Measurements from ENCODE around the gene H2AL3.

- RAMPAGE, long total RNA: no peak
- RRBS: no CpG with 5 or more reads among the region's 7 CpGs
Measured at GRCh38 chrX:34639083-34639506, 18.0 kb downstream of the TMEM47 start.

DNA sequence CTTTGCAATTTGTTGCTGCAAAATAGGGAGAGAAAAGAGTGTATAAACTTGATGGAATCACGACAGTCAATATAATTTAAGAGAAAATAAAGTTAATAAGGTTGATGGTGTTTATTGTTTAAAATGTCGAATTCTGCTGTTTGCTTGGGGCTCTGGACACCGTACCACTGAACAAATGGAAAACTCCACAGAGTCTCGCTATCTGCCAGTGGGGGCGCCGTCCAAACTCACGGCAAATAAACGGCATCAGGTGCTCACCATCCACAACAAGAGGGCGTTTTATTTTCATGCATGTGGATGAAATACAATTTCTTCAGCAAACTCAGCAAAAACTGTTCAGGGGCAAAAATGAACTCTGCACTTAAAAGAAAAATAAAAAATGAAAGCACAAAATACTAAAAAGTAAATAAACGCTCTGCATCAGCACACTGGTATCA is 46.6 kb upstream of the FAM47C start:
- RAMPAGE, long total RNA: no peak
- RRBS: no CpG with 5 or more reads among the region's 10 CpGs

- RAMPAGE, long total RNA: no peak
- RRBS: no CpG with 5 or more reads among the region's 50 CpGs
Measured at GRCh38 chrX:36985330-36985792, 22.8 kb upstream of the FAM47C start.

DNA sequence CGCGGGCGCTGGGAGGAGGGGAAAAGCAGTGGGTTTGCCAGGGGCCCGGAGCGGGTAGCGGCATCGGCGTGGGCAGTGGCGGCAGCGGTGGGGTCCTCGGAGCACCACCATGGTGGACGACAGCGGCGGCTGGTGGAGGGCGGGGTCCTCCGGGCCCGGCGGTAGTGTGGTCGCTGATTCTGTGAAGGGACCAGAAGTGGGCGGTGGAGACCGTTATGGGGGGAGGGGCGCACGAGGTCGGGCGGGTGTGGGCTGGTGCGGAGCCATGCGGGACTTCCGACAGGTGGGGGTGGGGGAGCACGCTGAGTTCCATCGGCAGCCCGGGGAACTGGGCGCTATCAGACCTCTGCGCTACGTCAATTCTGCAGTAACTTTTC is 35.4 kb downstream of the FAM47C start:
- RAMPAGE, long total RNA: no peak
- RRBS: 100% methylated on average over 5 of the region's 34 CpGs

DNA sequence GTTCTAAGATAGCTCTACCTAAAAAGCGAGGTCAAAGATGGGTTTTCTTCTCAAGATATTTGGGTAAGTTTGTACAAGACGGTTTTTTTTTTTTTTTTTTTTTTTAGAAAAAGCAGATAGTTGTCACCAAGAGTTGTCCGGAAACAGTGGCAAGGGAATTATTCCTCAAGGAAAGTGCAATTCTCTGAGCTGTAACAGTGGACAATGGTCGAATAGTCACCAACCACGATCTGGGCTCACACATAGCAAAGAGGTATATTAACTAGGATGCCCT is 650 bp upstream of the PRRG1 start:
- RAMPAGE, long total RNA: no peak
- RRBS: no CpG with 5 or more reads among the region's 5 CpGs

- RAMPAGE, long total RNA: no peak
- RRBS: no CpG with 5 or more reads among the region's 3 CpGs
Measured at GRCh38 chrX:37817545-37817984, 29.8 kb downstream of the DYNLT3 start.

DNA sequence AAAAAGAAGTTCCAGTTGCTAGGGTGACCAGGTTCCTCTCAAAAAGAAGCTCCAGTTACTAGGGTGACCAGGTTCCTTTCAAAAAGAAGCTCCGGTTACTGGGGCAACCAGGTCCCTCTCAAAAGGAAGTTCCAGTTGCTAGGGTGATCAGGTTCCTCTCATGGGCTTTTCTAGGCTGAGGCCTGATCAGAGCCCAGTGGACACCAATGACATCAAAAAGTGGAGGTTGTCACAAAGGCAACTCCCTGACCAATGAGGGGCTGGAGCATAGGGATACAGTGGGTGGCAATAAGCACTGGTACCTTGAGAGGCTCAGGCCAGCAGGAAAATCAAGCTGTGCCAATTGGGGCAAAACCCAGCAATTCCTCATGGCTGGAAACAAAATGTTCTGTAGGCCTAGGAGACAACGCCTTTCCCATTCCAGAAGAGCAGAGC is at the start of gene H2AL3:
H2AL3 (plus strand) TSS at position 297 of the 435 bp plus-strand sequence.
- RAMPAGE, long total RNA: no peak
- RRBS: no CpG with 5 or more reads among the region's 2 CpGs

GRCh38 chrX:38171783-38172304 is 48.8 kb downstream of the SRPX start:
- RAMPAGE, long total RNA: no peak
- RRBS: no CpG with 5 or more reads among the region's 12 CpGs

GRCh38 chrX:38293798-38294711 is 33.3 kb downstream of the RPGR start:
- RAMPAGE, long total RNA: no peak
- RRBS: no CpG with 5 or more reads among the region's 6 CpGs

DNA sequence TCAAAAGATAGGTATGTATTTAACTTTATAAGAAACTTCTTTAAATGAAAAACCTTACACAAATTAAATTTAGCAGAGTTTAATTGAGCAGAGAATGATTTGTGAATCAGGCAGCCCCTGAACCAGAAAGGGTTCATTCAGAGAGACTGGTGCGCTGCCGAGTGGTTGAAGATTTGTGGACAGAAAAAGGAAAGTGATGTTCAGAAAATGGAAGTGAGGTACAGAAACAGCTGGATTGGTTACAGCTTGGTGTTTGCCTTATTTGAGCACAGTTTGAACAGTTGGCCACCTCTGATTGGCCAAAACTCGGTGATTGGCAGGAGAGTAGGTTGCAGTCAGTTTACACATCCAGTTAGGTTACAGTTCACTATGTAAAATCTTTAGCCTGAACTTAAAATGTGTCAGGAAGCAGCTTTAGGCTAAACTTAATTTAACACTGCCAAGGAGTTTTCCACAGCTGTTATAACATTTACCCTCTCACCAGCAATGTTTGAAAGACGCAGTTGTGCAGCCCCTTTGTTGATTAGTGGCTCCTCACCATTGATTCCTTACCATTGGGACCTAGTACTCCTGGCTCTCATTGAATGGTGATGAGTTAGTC is 14.9 kb downstream of the MID1IP1 start:
- RAMPAGE, long total RNA: no peak
- RRBS: no CpG with 5 or more reads among the region's 4 CpGs

GRCh38 chrX:39819960-39820748 is 277.6 kb downstream of the BCOR start:
- RAMPAGE, long total RNA: no peak
- RRBS: no CpG with 5 or more reads among the region's 33 CpGs

- RAMPAGE, long total RNA: no peak
- RRBS: no CpG with 5 or more reads among the region's 8 CpGs
Measured at GRCh38 chrX:40070888-40071216, 26.9 kb downstream of the BCOR start.

GRCh38 chrX:40094379-40095343 is 3.1 kb downstream of the BCOR start:
- RAMPAGE, long total RNA: no peak
- RRBS: 2% methylated on average over 24 of the region's 81 CpGs

DNA sequence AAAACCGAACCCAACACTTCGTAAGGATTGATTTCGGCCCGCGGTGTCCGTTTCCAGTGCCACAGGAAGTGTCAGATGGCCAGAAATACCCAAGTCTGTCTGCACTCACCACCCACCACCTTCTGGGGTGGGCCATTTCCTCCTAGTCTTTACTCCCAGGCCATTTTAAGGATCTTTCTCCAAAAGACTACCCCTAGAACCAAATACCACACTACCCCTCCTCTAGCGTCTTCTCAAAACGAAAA is 2.5 kb downstream of the BCOR start:
- RAMPAGE, long total RNA: no peak
- RRBS: no CpG with 5 or more reads among the region's 8 CpGs

DNA sequence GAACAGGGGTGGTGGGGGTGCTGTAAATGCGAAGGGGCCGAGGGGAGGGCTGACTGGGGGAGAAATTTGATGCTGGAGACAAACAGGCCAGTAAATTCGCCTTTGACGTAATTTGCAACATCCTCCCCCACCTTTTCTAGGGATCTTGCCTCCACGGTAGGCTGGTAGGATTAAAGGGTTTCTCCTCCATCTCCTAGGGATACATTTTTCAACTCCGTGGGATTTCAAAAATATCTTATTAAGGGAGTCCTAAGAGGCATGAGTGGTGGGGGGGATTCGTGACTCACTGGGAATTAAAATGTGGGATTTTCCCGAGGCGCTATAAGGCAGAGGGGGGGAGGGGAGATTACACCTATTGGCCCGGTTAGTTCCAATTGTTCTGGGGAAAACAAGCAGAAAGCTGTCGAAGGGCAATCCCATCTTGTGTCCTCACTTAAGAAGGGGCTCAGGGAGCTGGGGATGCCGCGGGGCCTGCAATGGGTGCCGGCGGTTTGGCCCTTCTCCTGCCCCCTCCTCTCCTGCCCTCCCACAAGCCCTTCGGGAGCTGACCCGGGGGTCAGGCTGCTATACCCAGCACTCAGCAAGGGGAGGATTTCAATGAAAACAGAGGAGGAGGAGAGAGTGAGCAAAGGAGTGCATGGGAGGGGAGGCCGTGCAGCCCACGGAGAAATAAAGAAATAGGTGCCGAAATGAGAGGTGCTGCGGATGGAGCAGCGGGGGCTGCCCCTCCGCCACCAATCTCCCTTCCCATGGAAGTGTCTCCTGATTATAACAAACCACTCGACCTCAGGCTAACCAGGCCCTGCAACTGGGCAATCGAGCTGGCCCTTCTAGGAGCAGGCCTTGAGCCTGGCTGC is 3.2 kb upstream of the BCOR start:
- RAMPAGE, long total RNA: no peak
- RRBS: 36% methylated on average over 4 of the region's 25 CpGs

DNA sequence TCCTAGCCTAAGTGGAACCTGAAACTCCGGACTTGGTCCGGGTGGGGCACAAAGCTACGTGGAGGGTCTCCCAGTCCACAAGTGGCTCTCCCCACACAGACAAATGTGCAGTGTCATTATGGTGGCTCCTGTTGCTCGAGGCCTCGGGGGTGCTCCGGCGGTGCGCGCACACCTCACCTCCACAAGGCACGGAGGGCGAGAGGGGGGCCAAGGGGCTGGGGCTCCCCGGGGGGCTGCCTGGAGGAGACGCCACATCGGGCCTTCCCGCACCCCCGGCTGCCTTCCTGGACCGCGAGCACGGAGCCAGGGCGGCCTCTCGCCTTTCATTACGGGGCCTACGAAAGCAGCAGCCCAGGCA is 70.7 kb upstream of the BCOR start:
- RAMPAGE, long total RNA: no peak
- RRBS: 22% methylated on average over 14 of the region's 23 CpGs

- RAMPAGE, long total RNA: no peak
- RRBS: no CpG with 5 or more reads among the region's 2 CpGs
Measured at GRCh38 chrX:40663870-40664213, 16.5 kb upstream of the CXorf38 start.

DNA sequence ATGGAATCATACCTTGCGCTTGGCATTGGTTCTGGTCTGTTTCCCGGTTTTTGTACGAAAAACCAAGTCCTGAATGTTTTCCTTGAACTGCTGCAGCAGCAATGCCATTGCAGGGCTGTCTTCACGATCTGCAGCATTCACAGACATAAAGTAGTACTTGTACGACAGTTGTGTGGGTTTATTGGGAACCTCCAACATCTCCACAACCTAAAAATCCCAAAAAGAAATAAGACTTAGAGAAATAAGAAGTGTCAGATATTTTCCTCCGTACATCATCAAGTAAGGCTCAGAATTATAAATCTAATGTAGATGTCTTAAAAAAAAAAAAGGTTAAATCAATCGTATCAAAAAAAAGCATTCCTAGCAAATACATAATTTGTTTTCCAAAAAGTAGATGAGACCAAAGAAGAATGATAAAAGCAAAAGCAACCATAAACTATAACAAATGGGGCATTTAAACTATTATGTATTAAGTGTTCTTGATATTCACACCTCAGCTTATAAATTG is 42.6 kb downstream of the MED14 start:
- RAMPAGE, long total RNA: no peak
- RRBS: no CpG with 5 or more reads among the region's 7 CpGs

GRCh38 chrX:40727451-40727957 is 7.8 kb downstream of the MED14 start:
- RAMPAGE, long total RNA: no peak
- RRBS: no CpG with 5 or more reads among the region's 4 CpGs

DNA sequence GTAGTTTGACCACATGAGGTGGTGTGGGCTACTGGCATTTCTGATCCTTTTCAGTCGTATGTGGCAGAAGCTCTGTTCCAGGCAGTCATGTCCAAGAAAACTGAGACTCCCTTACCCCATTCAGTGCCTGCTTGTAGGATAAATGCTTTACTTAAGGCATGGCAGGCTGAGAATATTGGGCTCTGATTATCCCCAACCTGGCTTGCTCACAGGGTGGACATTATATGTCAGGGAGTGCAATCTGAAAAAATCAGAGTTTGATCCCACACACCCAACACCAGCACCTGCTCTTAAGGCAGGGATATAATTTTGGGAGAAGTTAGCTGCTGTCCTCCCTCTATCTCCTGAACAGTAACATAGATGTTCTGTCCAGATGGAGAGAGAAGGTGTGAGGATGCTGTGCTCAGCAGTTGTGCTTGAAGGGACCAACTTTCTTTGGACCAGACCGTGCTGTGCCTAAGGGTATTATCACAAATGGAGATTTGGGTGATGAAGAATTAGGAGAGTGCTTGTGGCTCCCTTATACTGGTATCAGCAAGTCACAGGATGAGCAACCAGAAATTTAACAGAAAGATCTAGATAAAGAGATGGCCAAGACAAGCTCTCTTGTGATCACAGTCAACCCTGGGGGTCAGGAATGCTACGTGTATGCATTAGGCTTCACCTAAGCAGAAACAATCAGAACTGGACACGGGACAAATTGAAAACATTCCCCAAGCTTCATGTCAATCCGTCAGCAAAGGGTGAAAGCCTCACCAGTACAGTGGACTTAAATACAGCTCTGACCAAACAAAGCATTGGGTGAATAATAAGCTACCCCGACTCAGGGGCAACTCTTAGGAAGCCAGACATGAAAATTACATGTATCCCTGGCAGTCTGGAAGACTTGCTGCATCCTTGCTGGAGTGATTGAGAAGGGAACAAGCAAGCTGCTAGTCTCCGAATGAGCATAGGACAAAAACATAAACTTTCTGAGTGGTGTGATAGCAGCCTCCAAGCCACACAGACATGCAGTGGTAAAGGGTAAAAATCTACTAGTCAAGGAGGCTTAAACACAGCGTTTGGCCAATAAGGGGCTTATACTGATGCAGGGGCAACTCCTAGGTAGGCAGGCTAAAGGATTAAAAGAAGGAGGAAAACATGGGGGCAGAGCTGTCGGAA is 71.5 kb downstream of the USP9X start:
- RAMPAGE, long total RNA: no peak
- RRBS: no CpG with 5 or more reads among the region's 9 CpGs